Omental fat pad (tissue), 4 donors: Measurements from ENCODE around the gene F10.

DNA sequence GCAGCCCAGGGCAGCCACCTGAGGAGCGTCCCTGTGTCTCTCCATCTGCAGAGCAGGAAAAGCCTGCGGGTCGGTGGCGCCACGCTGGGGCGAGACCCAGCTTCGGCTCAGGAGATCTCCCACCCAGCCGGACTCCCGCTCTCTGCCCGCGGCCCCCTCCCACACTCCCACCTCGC is 476 bp upstream of the ATP11A start:
- PRO-cap: no peak
- RAMPAGE, long total RNA, 4 experiments: no peak in any of the 4 experiments

DNA sequence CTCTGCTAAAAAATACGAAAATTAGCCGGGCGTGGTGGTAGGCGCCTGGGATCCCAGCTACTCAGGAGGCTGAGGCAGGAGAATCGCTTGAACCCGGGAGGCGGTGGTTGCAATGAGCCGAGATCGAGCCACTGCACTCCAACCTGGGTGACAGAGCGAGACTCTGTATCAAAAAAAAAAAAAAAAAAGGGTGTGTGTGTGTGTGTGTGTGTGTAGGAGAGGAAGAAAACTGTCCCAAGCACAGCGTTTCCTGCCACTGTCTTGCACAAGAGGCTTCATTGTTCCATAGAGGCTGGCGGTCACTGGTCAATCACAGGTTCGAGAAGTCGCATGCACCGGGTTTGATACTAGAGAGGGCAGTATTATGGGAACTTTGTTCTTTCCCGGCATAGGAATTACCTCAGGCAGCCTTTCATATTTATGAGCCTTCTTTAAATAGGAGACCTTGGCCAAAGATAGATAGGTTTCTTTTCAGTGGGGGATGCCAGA is 1.5 kb downstream of the ATP11A start:
- PRO-cap: no peak
- RAMPAGE, long total RNA, 4 experiments: no peak in any of the 4 experiments

- PRO-cap: no peak
- RAMPAGE, long total RNA, 4 experiments: no peak in any of the 4 experiments
Measured at GRCh38 chr13:112743209-112744135, 53.6 kb downstream of the ATP11A start.

DNA sequence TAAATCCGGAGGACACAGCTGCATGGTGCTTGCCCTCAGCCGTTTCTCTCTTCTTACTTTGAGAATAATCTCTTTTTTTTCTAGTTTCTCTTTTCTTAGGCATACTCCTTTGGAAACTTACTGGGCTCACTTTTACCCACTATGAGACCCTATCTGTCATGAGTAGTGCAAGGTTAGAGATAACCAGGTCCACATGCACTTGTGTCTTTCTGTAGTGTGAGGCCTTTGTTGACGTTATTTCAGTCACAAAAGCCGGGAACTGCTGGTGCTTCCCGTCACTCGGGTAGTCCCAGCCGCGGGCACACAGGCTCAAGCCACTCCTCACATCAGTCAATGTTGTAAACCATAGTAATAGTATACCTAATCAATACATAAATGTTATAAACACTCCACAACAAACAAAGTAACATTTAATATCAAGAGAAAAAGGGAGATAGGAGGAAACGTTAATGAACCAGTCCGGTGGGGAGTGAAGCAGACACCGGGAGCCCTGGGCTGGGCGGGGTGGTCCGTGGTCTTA is 81.7 kb downstream of the ATP11A start:
- PRO-cap: no peak
- RAMPAGE, long total RNA, 4 experiments: no peak in any of the 4 experiments

GRCh38 chr13:112990575-112991614 is 21.9 kb downstream of the MCF2L start:
- PRO-cap: no peak
- RAMPAGE, long total RNA, 4 experiments: no peak in any of the 4 experiments

GRCh38 chr13:113000990-113002162 is 32.4 kb downstream of the MCF2L start:
- PRO-cap: no peak
- RAMPAGE, long total RNA, 4 experiments: no peak in any of the 4 experiments

GRCh38 chr13:113030539-113031502 is 61.8 kb downstream of the MCF2L start:
- PRO-cap: no peak
- RAMPAGE, long total RNA, 4 experiments: no peak in any of the 4 experiments

DNA sequence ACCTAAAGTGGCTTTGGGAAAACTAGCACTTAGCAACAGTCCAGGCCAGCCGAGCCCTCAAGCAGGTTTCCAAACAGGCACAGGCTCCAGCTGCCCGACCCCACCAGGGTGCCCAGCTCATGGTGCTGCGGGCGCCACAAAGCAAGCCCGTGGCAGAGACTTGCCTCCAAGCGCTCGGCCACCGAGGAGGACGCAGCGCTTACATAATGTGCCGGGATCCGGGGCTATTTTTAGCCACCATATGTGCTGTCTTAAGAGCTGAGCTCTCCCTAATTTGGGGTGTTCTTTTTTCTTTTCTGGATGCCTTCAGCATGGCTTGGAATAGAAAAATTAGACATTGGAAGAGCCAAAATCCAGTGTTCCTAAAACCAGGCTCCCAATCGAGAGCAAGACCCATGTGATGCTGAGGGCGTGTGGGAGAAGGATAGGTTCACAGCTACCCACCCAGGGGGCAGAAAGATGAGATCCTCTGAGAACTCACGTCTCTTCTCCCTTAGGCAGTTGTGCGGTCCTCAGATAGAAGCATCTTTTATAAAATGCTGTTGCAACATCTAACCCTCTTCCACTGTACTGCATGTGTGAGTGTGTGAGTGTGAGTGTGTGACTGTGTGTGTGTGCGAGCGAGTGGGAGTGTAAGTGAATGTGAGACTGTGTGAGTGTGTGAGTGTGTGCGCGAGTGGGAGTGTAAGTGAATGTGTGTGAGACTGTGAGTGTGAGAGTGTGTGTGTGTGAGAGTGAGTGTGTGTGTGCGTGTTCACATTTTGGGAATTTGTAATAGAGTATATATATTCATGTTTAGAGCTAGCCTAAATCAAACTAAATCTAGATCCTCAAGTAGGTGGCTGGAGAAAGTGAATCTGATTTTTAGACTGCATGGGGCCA is 55.8 kb upstream of the F7 start:
- PRO-cap: no peak
- RAMPAGE, long total RNA, 4 experiments: no peak in any of the 4 experiments

GRCh38 chr13:113122109-113122989 is at the start of gene F10:
TSS of gene F10 (plus strand) at chr13:113122799.
- PRO-cap: no peak
- RAMPAGE, long total RNA, 4 experiments: start-site peak on the plus strand in 4 of 4 experiments, at chr13:113122785-113122851 at its widest, 61 to 99 reads per replicate

DNA sequence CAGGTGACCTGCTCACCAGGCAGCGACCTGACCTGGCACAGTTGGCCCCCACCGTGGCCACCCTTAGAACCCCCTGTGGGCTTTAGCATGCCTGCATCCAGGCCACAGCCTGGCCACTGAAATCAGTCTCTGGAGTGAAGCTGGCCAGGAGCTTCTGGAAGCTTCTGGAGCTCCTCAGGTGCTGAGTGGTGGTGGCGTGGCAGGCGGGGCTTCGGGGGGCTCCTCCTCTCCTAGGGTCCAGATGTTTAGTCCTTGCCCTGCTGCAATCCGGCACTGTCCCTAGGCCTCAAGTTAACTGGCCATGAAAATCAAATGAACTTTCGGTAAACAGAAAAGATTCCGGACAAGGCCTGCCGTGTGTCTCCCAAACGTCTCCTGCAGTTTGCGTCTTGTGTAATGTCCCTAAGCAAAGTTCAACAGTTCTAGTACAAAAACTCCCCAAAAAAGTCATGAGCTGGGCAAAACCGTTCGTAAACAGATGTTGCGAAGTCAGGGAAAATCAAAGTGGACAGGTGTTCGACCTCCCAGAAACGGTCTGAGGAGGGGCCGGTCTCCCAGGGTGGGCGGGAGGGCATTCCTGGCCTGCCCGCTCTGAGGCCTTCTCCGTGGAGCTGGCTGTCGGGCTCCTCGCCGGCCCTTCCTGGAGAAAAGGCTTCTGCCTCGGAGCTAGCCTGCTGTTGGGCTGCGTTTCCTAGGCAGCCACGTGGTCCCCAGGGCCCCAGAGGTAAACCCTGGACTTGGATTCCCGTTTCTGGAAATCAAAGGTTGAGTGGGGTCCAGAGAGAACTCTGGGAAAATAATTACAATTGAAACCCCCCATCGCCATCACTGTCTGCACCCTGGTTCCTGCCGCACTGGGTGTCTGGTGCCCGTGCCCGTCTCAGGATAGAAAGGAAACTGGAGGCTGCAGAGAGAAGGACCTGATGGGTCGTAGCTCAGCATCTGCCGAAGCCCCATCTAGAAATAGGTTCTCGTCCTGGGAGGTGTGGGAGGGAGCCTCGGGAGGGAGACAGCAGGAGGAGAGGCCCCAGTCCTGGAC is 8.1 kb upstream of the PROZ start:
- PRO-cap: no peak
- RAMPAGE, long total RNA, 4 experiments: no peak in any of the 4 experiments

DNA sequence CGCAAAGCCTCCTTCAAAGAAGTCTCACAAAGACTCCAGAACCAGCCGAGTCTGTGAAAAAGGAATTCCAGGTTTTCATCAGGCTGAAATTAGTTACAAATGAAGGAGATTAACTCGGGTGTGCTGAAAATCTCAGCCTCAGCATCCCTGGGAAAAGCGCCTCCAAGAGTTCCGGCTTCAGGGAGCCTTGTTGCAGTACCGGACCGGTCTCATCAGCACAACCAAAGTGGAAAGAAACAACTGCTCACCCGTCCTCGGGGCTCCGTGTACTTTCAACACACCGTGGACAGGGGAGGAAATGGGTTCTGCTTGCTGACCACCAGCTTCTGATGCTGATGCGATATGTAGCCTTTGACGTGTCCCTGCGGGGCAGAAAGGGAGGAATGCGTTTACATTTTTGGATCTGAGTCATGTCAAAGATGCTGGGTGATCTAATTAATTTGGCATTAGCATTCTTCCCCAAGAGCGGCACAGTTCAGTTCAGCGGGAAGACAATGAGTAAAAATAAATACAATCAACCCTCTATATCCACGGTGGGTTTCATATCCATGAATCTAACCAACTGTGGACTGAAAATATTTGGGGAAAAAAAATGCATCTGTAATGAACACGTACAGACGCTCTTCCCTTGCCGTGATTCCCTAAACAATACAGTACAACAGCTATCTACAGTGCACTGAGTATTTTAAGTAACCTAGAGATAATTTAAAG is 19.6 kb downstream of the PROZ start:
- PRO-cap: no peak
- RAMPAGE, long total RNA, 4 experiments: no peak in any of the 4 experiments

- PRO-cap: no peak
- RAMPAGE, long total RNA, 4 experiments: no peak in any of the 4 experiments
Measured at GRCh38 chr13:113208001-113208540, 398 bp downstream of the PCID2 start.

DNA sequence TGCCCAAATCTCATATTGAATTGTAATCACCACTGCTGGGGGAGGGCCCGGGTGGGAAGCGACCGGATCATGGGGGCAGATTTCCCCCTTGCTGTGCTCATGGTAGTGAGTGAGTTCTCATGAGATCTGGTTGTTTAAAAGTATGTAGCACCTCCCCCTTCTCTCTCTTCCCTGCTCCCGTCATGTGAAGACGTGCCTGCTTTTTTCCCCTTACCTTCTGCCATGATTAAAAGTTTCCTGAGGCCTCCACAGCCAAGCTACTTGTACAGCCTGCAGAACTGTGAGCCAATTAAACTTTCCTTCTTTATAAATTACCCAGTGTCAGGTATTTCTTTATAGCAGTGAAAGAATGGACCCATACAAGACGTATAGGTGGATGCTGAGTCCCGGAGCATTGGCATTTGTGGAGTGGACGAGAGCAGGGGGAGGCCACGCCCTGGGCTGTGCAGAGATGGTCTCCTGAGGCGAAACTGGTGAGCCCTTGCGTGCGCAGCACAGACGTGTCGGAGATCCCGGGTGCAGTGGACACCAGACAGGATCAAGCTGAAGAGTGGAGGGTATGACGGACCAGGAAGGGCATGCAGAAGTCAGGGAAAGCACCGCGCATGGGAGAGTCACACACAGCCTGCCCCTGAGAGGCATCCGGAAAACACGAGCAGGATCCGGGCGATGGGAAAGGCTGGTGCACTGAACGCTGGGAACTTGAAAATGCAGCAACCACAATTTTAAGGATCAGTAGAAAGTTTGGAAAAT is 42.3 kb downstream of the CUL4A start:
- PRO-cap: no peak
- RAMPAGE, long total RNA, 4 experiments: no peak in any of the 4 experiments

DNA sequence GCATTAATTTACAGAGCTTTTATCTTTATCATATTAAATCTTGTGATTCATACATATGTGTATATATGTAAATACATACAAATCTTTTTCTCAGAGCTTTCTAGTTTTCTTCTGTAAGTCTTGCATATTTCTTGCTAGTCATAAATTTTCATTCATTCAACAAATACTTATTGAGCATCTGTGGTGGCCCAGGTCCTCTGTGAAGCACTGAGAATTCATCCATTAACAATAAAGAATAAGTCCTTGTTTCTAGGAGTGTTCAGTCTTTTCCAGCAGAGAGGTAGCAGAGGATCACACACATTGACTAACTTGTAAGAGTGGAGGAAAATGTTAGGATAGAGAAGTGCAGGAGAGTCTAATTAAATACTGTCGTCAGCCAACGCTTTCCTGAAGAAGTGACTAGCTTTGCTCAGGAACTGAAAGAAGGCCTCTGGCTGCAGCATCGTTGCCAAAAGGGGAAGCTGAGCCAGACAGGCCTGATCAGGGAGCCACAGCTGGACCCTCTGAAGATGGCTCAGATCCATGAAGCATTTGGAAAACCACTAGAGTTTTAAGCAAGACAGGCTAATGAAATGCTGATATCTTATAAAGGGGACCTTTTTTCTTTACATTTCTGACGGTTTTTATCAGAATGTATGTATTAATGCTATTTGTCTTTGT is 38.5 kb upstream of the LAMP1 start:
- PRO-cap: no peak
- RAMPAGE, long total RNA, 4 experiments: no peak in any of the 4 experiments

GRCh38 chr13:113291826-113292785 is 4.9 kb upstream of the LAMP1 start:
- PRO-cap: no peak
- RAMPAGE, long total RNA, 4 experiments: no peak in any of the 4 experiments

GRCh38 chr13:113351275-113352022 is 12.5 kb downstream of the GRTP1 start:
- PRO-cap: no peak
- RAMPAGE, long total RNA, 4 experiments: no peak in any of the 4 experiments

GRCh38 chr13:113364896-113365487 is 1.1 kb upstream of the GRTP1 start:
- PRO-cap: no peak
- RAMPAGE, long total RNA, 4 experiments: no peak in any of the 4 experiments

GRCh38 chr13:113393068-113393657 is 29.2 kb upstream of the GRTP1 start:
- PRO-cap: no peak
- RAMPAGE, long total RNA, 4 experiments: no peak in any of the 4 experiments

GRCh38 chr13:113397857-113398432 is 34.0 kb upstream of the GRTP1 start:
- PRO-cap: no peak
- RAMPAGE, long total RNA, 4 experiments: no peak in any of the 4 experiments

- PRO-cap: no peak
- RAMPAGE, long total RNA, 4 experiments: no peak in any of the 4 experiments
Measured at GRCh38 chr13:113405348-113405496, 41.3 kb upstream of the GRTP1 start.